ENCODE measurements around a stretch of chr6.

DNA sequence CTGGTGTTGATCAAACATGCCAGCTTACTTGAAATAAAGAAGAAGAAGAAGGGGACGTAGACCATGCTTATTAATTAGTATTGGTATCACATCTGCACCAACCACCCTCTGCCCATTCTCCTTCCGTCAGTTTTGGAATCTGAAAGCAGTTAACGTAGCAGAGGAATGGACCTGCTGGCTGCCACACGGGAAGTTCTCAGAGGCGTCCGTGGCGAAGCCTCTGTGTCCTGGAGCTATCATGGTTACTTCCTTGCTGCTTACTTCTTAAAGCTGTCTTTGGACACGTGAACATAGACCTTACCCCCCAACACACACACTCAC, 4.0 kb upstream of the DLL1 start:
- PRO-cap, result no peak

GRCh38 chr6:170344717-170345304, 38.3 kb downstream of the FAM120B start:
- PRO-cap, result unidirectional peak, minus-strand start at chr6:170344987

DNA sequence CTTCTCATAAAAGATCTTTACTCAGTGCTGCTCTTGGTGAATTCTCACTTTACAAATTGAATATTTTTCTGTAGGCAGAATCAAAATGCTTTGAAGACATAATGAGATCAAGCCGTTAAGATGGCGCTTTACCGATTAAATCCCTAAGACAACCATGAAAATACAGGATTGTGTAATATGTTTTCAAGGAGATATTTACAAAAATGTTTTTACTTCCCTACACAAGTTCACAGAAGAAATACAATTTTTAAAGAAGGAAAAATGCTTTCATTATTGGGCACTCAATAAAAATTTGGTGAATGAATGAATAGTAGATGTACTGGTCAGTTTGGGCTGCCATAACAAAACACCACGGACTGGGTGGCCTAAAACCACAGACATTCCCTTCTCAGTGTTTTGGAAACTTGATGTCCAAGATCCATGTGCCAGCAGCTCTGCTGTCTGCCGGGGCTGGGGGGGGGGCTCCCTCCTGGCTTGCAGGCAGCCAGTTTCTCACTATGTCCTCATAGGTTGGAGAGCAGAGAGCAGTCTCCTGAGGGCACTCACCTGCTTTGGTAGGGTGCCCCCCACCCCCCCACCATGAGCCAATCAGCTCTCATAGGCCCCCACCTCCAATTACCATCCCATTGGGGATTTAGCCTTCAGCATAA, 61.9 kb downstream of the FAM120B start:
- PRO-cap, result no peak

- PRO-cap, result no peak
Observed at GRCh38 chr6:170533739-170534565, 19.2 kb downstream of the PSMB1 start.

DNA sequence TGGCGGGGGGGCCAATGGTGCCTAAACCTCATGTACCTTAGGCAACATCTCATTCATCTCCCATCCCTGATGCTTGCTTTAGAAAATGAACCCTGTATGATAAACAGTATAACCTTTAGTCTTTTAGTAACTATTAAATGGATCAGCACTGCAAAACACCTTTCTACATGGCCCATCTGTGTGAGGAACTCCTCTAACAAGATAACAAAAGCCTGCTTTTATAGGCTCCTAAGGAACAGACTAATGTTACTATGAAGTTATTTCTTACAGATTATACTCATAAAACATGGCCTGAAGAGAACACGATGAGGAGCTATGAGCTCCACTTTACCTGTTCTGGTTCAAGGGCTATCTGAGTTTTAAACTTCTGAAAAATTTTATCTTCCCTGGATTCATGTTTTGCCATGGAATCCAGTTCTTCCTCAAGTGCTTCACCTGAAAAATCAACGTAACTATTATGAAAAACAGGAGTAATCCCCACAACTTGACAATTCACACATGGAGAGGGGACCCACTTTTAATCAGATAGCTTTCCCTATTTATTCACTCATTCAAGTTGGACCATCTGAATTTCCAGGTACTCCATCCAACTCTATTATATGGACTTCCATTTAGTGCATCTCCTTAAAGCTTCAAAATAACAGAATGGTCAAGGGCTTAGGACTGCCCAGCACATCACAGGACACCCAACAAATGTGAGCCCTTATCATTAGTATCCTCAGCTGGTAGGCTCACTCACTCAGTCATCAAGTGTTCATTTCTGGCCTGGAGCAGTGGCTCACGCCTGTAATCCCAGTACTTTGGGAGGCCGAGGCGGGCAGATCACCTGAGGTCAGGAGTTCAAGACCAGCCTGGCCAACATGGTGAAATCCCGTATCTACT, 4.5 kb downstream of the PDCD2 start:
- PRO-cap, result no peak

All from parotid gland (tissue), 1 donor.